Hair follicular keratinocyte (primary cell): ENCODE measurements around the gene SUCLA2.

DNA sequence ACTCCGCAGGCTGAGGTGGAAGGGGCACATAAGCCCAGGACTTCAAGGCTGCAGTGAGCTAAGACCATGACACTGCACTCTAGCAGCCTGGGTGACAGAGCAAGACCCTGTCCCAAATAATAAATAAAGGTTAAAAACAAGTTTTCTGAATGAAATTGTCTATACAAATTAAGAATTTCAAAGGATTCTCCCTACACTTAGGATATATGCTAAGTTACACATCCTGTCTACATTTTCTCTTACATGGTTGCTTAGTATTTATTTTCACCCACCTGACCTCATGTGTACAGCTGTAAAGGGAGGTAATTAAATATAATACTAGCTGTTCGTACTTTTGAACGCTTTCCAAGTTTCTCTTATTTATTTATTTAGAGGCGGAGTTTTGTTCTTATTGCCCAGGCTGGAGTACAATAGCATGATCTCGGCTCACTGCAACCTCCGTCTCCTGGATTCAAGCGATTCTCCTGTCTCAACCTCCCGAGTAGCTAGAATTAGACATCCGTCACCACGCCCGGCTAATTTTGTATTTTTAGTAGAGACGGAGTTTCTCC is 1.4 kb downstream of the SLC25A30 start:
- RAMPAGE, long total RNA, result no peak

DNA sequence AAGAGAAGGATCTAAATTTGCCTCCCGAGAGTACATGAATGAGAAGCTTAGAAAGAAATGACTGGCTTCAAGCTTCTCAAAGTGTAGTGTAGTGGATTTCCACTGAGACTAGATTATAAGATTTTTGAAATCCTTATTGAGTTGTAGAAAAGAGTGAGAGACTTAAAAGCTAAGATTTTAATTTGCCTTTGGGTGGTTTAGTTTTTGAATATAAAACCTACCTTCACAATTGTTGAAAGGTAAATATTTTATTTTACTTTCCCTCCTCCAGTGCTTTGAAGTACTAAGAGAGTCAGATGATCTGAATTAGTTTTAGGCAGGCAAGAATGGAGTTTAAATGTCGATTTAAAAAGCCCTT is 19.5 kb upstream of the ZC3H13 start:
- RAMPAGE, long total RNA, result no peak

GRCh38 chr13:46125060-46125864 is 20.4 kb upstream of the CPB2 start:
- RAMPAGE, long total RNA, result no peak

DNA sequence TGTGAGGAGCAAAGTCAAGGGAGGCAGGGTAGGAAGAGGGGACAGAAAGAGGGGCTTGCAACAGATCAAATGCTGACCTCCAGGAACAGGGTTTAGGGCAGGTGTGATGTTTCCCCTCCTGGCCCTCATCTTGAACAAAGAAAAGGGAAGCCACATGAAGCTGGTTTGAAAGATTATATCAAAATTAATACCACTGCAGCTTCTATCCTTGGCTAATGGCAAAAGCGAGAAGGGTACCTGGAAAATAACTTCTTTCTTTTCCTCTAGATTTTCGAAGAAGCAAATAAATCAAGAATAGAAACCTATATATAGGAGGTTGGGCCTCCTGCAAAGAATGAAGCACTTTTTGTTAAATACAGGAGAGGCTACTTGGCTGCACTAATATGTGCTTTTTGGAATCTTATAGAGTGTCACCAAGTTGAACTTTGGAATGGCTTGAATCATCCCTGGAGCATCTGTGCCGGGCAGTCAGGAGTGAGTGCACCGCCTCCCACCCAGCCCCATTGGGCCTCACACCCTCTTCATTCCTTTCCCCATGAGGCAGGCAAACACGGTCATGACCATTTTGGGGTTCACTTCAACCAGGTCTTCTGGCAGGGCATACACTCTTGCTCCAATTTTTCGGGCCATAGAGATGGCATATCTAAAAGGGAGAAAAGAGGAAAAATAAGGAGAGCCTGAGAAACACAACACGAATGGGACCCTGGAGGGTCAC is 22.4 kb upstream of the CPB2 start:
- RAMPAGE, long total RNA, result no peak

DNA sequence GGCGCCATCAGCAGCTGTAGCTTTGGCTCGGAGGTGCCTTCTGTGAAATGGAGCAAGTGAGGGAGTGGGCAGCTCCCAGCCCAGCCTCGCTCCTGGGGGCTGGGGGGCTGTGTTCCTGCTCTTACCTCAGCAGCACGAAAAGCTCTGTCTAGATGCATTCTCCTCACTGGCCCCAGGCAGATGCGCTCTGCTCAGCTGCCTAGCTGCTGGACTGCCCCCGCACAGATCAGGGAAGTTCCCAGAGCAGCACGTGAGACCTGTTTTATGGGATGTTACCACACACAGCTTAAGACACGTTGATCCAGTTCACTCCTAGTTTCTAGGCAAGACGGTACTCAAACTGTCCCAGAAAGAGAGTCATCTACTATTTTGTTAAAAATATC is 13.6 kb downstream of the LCP1 start:
- RAMPAGE, long total RNA, result no peak

GRCh38 chr13:46184226-46184685 is 2.3 kb upstream of the LCP1 start:
- RAMPAGE, long total RNA, result no peak

DNA sequence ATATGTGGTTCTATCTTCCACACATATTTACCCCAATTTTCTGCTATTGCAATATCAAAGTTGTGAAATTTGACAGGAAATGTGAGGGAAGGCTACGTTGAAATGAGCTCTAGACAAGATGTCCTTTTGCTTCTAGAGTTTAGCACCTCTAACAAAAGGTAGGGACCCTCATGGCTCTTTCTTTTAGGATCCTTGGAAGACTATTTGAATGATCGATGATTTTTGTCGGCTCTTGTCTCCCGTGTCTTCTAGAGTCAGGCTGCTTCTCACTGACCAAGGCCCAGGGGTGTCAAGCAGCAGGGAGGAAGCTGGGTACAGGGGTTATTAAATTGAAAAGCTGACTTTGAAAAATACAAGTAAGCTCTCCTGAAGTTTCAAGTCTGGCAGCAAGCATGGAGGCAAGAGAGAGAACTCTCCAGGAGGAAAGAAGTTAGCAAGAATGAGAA is 73.5 kb downstream of the RUBCNL start:
- RAMPAGE, long total RNA, result no peak

GRCh38 chr13:46359801-46360232 is 27.2 kb downstream of the RUBCNL start:
- RAMPAGE, long total RNA, result no peak

DNA sequence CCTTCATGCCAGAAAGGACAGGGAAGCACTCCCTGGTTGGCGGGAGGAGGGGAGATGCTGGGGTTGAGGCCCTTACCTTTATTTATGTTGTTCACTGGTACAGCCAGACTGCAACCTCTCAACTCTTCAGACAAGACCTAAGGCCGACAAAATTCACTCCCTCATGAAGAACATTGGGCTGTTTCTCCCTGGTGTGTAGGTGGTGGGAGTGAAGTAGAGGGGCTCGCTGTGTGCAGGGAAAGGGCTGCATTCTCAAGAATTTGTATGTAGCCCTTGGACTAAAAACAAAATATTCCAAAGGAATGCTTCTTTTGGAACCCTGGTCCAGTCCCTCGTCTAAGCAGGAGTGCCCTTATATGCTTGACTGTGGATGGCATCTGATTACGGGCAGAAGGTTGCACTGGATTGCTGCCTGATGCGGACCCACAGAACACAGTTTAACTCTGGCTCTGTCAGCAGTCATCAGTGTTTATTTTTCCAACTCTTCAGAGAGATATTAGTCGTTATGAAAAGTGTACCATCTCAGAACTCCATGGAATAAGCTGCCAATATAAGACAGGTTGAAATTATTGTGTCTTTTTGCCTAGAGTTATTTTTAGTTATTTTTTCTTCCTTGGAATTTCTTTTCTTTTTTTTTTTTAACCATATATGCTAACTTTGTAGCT is 26.0 kb downstream of the LRCH1 start:
- RAMPAGE, long total RNA, result no peak

DNA sequence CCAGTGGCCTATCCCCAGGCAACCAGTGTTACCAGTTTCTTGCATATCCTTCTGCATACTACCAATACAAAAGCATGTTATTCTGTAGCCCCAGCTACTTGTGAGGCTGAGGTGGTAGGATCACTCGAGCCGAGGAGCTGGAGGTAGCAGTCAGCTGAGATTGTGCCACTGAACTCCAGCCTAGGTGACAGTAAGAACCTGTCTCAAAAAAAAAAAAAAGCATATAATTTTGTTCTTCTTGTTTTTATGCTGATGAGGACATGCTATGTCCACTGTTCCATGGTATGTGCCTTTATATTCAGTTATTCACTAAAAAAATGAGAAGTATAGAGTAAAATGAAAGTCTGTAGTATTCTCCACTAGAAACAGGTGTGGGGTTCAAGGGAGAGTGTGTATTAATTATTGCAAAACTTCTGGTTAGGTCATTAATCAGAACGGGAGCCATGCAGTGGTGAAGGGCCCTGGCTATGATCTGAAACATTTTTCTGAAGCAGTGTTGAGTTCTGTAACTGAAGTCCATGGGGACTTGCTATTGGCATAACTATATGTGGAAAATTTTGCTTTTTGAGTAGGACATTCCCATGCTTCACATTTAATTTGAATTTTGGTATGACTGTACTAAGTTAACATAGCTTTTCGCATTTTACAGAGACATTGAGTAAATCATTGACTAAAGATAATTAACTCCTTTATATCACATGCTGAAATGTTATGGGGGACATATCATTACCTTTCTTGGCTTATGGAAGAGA is 67.4 kb downstream of the LRCH1 start:
- RAMPAGE, long total RNA, result no peak

GRCh38 chr13:47215661-47216093 is 318.8 kb upstream of the HTR2A start:
- RAMPAGE, long total RNA, result no peak

DNA sequence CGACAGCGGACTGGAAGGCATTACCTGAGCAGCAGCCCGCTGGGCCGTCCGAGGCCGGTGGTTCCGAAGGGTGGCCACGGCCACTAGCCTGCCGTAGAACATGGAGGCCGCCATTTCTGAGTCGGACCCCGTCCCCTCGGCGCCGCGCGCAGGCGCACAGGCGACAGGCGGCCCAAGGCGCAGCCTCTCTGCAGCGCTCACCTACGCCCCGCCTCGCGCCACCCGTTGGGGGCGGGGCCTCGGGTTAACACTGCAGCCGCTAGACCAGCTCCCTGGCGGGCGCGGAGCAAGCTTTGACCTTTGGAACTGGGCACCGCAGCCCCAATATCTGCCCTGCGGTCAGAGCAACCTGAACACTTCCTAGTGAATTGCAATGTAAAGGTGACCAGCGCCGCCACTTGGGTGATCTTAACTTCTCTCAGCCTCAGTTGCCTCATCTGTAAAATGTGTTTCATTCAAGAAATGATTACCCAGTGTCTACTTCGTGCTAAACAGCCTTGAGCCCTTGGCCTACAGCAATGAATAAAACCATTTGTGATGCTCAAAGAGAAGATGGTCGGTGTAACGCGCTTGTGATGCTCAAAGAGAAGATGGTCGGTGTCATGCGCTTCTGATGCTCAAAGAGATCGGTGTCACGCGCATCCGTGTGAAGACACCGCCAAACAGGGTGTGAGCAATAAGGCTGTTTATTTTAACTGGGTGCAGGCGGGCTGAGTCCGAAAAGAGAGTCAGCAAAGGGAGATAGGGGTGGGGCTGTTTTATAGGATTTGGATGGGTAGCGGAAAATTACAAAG is at the start of gene SUCLA2:
SUCLA2 (minus strand) TSS at position 118 of the 794 bp plus-strand sequence.
- RAMPAGE, long total RNA, result no peak

GRCh38 chr13:48066895-48067623 is 27.8 kb downstream of the MED4 start:
- RAMPAGE, long total RNA, result no peak

GRCh38 chr13:48234812-48235551 is 2.0 kb downstream of the ITM2B start:
- RAMPAGE, long total RNA, result no peak

DNA sequence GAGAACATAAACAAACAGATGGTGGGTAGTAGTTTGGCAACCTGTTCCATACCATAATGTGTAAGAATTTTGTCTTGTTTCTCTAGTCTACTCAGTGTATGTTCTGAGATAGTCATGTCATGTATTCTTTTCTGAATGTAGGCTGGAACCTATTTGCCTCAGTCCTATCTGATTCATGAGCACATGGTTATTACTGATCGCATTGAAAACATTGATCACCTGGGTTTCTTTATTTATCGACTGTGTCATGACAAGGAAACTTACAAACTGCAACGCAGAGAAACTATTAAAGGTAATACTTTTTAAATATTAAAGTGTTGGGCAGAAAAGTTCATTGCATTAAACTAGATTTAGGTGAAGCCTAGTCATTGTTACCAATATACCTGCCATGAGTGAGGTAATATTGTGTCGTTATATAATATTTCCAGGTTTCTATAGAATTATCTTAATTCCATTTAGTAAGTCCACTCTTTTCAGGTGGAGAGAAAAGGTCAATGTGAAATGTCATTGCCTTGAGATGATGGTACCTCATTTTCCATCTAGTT is 25.7 kb downstream of the ITM2B start:
- RAMPAGE, long total RNA, result no peak

DNA sequence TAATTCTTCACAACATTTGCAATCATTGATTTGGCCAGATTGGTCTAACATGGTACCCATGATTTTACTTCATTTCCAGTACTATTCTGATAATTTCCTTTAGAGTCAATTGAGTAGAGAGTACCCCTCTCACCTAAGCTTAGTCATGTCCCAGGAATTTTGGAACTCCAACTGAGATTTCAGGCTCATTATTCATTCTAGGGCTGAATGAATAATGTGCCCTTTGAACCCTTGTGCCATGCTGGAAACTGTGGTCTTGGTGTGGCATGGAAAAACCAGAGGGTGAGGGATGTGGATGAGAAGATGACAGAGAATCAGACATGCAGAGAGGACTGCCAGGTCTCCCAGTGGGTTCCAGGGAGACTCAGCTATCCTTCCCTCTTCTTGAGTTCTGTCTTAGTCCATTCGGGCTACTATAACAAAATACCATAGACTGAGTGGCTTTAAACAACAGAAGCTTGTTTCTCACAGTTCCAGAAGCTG is 30.2 kb downstream of the ITM2B start:
- RAMPAGE, long total RNA, result no peak

DNA sequence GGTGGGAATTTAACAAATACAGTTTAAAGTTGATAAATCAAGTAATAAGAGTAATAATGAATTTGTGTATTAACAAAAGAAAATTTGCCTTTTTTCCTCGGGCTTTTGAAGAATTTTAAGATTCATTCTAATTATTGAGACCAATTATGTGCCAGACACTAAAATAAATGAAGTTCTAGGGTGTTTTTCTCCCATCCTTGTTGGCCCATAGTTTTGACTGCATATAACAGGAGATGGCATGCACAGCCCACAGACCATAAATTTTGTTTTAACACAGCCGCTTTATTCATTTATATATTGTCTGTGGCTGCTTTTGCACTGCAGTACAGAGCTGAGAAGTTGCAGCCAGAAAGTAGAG is 7.7 kb downstream of the LPAR6 start:
- RAMPAGE, long total RNA, result no peak

- RAMPAGE, long total RNA, result no peak
Observed at GRCh38 chr13:48437421-48438052, 24.6 kb upstream of the LPAR6 start.

GRCh38 chr13:48491255-48491940 is 41.5 kb downstream of the RCBTB2 start:
- RAMPAGE, long total RNA, result no peak

- RAMPAGE, long total RNA, result no peak
Observed at GRCh38 chr13:48492457-48493416, 40.1 kb downstream of the RCBTB2 start.